Epithelial cell of prostate (primary cell): ENCODE measurements around the genes FOS, BATF and TTLL5.

DNA sequence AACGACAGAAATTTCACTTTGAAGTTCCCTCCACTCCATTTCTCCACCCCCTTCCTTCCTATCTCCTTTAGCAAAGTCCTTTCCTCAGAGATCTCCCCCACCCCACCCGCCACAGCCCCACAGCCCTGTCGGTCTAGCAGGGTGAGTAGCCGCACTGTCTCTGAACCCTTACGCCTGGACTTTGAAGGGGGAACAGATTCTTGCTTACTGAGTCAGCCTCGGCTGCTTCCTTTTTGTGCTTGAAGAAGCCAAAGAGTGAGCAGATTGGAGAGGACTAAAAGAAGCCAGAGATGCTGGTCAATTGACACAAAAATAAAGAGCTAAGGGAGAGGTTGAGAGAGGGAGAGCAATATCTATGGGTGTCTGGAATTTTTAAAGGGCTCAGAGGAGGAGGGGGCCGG is 44.1 kb upstream of the FOS start:
- RRBS: no CpG with 5 or more reads among the region's 7 CpGs

DNA sequence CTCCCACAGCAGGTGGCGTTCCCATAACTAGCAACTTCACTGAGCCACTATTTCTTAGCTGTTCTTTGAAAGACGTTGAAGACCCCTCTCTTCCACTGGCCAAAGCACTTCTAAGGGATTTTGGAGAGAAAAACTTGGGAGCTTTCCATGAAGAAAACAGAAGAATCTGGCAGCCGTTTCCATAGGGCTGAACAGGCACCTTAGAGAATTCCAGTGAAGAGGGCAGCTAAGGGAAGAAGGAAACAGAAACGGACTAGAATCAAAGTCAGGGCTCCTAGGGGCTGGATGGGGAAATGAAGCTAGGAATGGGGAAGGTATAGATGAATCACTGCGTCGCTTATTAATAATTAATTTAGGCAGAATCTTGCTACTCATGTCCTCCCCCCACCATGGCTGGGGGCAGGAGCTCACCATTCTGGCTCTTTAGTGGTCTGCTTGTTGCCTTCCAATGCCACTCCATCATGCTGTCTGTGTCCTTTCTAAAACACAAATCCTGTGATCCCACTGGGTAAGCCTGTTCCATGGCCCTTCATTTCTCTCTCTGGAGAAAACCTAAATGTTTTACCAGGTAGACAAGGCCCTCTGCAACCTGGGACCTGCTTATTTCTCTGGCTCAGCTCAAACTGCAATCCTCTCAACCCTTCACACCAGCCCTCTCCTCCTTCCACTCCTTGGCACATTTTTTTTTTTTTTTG is 39.5 kb upstream of the FOS start:
- RRBS: no CpG with 5 or more reads among the region's 6 CpGs

DNA sequence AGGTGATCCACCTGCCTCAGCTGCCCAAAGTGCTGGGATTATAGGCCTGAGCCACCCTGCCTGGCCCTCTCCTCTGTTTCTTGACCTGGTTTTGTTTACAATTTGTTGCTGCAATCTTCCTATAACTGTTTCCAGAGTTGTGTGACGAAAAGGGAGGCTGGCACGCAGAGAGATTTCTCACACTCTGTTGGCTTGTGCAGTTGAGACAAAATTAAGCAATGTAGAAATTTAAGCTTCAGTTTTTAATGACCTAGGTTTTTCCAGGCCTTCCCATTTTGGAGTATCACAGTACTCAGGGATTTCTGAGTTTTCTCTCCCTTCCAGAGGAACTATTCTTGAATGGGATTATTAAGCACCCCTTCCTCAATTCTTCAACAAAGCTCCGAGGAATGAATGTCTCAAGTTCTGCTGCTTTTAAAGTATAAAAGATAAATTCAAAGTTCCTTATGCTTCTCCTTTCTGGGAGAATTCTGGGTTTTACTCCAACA is 20.4 kb upstream of the FOS start:
- RRBS: no CpG with 5 or more reads among the region's 3 CpGs

DNA sequence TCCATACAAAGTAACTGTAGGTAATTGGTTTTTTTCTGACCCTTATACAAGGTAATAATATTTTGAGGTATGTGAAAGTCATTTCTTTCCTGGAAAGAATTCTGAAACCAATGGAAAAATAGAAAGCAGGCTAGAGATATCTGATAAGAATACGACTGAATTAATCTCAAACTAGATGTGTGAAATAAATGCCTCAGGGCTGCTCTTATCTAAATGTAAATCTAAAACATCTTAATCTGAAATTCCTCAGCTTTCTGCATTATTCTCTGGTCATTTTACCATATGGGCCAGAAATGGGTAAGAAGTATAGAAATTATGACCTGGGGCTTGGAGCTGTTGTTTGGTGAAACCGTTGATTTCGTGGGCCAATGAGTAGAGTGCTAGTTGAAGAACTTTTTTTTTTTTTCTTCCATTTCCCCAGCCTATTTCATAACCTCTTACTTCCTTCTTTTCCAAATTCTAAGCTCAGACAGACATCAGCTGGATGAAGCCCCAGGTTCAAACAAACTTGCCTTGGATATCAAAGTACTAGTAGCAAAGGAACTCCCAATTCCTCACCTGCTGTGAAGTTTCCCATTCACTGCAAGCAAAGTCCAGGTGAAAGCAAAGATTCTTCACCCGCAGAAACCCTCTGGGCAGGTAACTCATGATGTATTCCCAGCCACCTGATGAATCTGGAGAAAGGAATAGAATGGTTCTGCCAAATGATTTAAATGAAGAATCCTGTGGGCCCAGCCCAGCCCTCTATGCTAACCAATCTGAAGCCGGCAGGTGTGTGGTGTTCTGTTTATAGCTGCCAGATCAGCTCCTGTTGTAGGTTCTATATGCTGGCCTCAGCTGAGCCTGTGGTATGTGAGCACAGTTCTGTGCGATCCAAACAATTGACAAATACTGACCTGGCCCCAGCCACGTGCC is 9.7 kb upstream of the FOS start:
- RRBS: no CpG with 5 or more reads among the region's 7 CpGs

- RRBS: under 1% methylated on average over 30 of the region's 97 CpGs
These were observed at the start of gene FOS for GRCh38 chr14:75277988-75279234. FOS (plus strand) TSS chr14:75278828.

DNA sequence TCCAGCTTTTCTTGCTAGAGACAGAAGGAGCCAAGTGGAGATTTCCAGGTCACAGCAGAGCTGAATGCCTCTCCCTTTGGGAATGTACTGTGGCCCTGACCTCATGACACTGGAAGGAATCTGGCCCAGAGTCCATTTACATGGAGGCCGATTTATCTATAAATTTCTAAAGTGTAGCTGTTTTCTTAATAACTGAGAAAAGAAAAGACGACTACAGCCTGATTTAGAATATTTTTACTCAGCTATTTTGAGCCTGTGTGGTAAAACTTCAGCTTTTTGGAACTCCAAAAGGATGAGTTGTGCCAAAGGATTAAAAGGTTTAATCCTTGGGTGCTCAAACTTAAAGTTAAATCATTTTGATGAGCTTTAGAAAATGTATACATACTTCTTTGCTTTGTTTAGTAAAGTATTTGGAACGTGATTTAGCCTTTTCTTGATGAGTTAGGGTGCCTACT is 47.0 kb upstream of the JDP2 start:
- RRBS: no CpG with 5 or more reads among the region's 3 CpGs

DNA sequence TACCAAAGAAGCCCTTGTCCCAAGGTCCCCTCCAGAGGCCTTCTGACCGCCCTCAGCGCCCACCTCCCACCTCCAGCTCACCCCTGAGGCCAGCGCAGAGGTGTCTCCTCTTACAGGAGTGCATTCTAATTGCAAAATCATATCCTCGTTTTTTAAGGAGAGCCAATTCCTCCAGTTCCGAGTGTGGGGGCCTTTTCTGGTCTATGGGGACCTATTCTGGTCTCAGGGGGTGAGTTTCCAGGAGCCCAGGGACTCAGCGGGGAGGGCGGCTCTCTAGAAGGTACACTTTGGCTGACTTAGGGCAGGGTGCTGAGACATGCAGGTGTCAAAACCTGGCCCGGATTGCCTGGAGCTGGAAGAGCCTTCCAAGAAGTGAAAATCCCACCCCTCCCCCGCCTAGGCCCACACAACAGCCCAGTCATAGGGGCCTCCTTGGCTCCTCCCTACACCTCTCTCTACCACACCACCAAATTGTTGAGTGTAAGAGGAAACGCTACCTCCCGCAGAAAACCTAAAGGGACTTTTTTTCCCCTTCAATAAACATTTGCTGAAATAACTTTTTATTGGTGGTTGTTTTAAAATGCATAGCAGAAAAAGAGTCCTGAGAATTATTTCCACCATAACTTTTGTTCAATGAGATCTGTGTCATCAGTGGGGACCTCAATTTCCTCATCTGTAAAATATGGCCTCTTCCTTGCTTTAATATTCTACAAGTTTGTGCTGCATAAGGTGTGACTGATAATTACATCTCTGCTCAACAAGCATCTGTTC is 8.4 kb upstream of the JDP2 start:
- RRBS: no CpG with 5 or more reads among the region's 11 CpGs

- RRBS: 0% methylated on average over 1 of the region's 7 CpGs
These were observed 1.1 kb downstream of the JDP2 start for GRCh38 chr14:75428853-75429348.

- RRBS: no CpG with 5 or more reads among the region's 11 CpGs
These were observed 2.3 kb downstream of the JDP2 start for GRCh38 chr14:75429939-75430681.

GRCh38 chr14:75458877-75459668 is 31.3 kb downstream of the JDP2 start:
- RRBS: no CpG with 5 or more reads among the region's 13 CpGs

- RRBS: no CpG with 5 or more reads among the region's 18 CpGs
These were observed at the start of gene BATF for GRCh38 chr14:75521914-75522942. BATF (plus strand) TSS chr14:75522469.

GRCh38 chr14:75604925-75606045 is 26.9 kb downstream of the FLVCR2 start:
- RRBS: 0% methylated on average over 2 of the region's 14 CpGs

- RRBS: 2% methylated on average over 19 of the region's 82 CpGs
These were observed at the start of gene TTLL5 for GRCh38 chr14:75660691-75662002. TTLL5 (plus strand) TSS chr14:75661246.

DNA sequence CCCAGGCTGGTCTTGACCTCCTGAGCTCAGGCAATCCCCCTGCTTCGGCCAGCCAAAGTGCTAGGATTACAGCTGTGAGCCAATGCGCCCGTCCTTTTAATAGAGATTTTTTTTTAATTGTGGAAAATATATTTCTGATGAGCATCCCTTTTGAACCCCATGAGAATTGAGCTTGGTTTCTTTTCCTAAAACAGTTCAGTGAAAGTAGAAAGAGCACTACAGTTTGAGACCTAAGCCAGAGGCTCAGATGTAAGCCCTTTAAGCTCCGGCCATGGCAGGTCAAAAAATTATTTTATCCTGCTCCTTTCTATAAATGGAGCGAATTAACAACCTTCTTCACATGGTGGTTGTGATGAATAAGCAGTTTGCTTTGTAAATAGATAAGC is 96.1 kb downstream of the TTLL5 start:
- RRBS: no CpG with 5 or more reads among the region's 5 CpGs

DNA sequence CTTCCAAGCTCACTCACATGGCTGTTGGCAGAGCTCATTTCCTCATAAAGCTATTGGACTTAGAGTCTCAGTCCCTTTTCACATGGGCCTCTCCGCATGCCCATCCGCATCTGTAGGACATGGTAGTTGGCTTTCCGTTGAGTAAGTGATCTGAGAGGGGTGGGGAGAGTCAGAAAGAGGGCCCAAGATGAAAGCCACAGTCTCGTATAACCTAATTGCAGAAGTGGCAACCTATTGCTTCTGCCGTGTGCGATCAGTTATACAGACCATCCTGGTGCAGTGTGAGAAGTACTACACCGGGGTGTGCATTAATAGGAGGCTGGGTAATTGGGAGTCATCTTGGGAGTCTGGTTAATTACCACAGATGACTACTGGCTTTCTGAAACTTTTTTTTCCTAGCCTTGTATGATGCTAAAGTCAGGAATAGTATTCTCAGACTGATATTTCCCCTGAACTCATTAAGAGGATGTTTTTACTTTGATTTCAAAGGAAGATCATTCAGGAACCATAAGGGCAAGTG is 10.5 kb downstream of the GPATCH2L start:
- RRBS: no CpG with 5 or more reads among the region's 7 CpGs

GRCh38 chr14:76163915-76164328 is 12.2 kb downstream of the GPATCH2L start:
- RRBS: no CpG with 5 or more reads among the region's 5 CpGs

- RRBS: no CpG with 5 or more reads among the region's 6 CpGs
These were observed 22.3 kb downstream of the GPATCH2L start for GRCh38 chr14:76173779-76174751.

- RRBS: no CpG with 5 or more reads among the region's 2 CpGs
These were observed 39.6 kb downstream of the GPATCH2L start for GRCh38 chr14:76191351-76191793.

DNA sequence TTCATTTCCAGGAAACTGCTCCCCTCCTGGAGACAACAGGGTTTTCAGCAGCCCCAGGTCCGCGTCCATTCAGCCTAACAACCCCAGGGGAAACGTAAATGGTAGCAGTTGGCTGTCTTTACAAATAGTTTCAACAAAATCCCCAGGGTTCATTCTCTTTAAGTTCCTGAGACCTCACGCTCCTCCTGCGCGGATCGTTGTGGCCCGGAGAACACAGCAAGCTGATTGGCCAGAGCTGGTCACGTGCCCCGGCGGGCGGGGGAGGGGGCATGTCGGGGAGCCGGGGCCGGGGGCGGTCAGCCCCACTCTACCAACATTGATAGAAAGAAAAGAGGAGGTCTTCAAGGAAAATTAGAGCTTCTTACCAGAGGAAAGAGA is 108.2 kb upstream of the ESRRB start:
- RRBS: 20% methylated on average over 1 of the region's 16 CpGs

DNA sequence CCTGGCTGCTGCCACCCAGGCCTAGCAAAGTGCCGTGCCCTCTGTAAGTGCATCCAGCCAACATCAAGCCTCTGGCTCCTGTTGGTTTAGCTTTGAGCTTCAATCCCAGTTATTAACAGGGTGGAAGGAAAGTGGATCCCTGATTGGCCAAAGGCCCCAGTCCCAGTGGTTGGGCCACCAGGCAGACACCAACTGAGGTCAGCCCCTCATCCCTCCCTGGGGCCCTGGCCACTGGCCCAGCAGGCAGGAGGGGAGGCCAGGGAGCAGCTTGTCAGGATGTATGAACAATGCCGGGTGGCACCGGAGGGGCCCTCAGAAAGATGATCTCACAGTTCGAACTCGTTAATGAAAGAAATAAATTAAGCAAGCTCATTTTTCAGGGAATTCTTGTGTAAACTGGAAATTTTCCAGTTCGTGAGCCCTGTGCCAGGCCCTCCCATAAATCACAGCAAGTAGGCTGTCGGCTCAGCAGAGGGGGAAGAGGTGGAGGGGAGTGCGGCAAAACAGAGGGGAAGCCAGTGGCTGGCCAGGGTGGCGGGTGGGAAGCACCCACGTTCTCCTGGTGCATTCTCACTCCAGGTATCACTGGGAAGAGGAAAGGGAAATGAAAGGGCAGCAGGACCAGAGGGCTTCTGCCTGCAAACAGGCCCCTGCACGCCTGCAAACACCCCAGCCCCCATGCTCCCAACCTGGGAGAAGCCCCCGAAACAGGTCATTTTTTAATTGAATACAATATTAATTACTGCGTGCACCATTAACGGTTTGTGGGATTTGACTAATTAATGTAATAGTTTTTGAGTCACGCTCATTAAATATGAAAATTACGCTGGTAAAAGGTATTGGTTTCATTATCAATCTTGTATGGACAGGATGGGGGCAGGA is 176.9 kb upstream of the VASH1 start:
- RRBS: no CpG with 5 or more reads among the region's 16 CpGs